Metastatic Liver Carcinoma in the Lung (tissue), 2 donors: ENCODE results near the gene EPB41.

DNA sequence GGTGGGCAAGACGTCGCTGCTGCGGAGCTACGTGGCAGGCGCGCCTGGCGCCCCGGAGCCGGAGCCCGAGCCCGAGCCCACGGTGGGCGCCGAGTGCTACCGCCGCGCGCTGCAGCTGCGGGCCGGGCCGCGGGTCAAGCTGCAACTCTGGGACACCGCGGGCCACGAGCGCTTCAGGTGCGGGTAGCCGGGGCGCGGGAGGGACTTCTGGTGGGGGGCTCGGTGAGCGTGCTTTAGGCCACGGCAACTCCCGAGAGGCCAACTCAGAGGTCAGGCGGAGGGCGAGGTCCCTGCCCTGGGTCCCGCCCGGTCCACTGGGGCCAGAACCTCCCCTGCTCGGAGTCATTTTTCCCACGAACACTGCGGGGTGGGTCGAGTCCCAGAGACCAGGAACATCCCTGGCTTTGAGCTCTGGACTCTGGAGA, 515 bp downstream of the RAB42 start:
- PRO-cap, 2 experiments, result no peak in any of the 2 experiments

DNA sequence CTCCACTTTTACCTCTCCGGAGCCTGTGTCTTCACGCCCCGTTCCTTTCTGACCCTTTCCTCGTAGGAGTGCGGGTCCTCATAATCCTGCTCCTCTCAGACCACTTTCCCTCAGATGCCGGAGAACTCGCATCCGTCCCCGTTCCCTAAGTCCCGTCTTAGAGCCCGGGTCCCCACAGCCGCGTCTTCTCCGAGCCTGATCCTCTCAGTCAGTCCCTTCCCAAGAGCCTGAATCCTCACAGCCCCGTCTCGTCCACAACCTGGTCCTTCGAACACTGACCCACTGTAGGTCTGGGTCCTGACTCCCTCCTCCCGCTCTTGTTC, 263 bp downstream of the TAF12 start:
- PRO-cap, 2 experiments, result no peak in any of the 2 experiments

GRCh38 chr1:28655900-28656269, 12.7 kb upstream of the GMEB1 start:
- PRO-cap, 2 experiments, result no peak in any of the 2 experiments

GRCh38 chr1:28914439-28915057, at the start of gene EPB41:
TSS of gene EPB41 (plus strand) at chr1:28914569.
- PRO-cap, 2 experiments, result peak in 2 of 2 experiments; most common plus-strand start chr1:28914569 (in 2)

GRCh38 chr1:28982377-28982757, 68.0 kb downstream of the EPB41 start:
- PRO-cap, 2 experiments, result peak in 2 of 2 experiments; most common minus-strand start chr1:28982644 (in 2)

DNA sequence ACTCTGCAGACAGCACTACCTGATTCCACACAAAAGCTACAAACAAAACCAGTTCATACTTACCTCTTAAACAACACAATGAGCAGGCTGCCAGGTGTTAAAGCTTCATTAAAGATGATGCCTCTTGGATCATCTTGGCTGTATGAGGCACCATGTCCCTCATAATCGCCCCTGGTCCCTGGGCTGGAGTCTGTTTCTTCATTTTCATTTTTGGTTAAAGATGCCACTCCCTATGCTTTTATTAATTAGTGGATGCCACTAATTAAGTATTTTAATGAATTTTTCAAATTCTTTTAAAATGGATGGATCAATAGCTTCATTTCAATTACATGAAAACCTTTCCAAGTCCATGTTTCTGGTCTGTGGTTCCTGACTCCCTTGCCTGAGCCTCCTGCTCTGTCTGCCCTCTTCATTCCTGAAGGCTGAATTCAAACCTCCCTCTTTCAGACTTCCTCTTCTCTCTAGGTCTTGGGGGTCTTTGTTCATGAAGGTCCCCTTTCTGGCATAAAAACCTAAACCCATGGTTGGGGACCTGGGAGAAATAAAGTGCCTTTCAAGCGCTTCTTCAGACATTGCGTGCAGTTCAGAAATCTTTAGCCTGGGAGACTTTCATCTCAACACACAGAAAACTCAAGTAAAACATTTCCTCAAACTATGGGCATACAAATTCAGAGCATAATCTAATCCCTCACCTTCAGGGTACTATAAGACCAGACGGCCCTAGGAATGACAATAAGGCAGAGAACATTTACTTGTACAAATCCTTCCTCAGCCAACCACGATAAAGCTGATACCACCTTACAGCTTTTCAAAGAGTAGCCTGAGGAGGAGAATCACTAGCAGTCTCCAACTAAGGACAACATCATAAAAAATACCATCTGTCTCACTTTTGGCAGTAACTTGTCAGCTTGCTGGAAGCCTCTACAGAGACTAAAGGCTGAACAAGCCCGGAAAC, 11.1 kb downstream of the SRSF4 start:
- PRO-cap, 2 experiments, result no peak in any of the 2 experiments

DNA sequence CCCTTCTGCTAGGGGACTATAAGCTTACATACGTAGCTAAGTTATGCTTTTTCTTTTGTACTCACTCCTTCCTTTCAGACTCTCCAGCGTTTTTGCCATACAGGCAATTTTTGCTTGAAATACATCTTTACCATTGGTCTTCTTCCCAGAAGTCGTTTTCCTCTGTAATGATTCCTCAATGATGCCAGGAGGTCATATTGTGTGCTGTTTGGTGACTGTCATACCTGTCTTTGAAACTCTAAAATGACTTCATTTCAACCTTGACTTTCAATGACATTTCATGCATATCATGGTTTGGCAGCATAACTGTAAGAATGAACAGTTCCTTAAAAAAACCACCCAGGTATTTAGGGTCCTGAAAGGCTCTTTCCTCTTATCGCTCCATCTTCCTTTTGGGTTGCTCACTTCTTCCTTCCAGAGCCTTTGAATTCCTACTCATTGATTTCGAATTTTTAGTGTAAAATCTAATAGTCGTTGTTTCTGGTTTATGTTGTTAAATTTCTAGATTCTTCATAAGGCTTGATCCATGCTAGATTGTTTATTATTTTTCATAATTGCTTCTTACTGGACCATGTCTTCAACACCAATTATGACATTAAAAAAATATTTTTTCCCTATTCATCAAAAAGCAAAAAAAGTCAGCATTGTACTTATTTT, 2.9 kb downstream of the SRSF4 start:
- PRO-cap, 2 experiments, result no peak in any of the 2 experiments

DNA sequence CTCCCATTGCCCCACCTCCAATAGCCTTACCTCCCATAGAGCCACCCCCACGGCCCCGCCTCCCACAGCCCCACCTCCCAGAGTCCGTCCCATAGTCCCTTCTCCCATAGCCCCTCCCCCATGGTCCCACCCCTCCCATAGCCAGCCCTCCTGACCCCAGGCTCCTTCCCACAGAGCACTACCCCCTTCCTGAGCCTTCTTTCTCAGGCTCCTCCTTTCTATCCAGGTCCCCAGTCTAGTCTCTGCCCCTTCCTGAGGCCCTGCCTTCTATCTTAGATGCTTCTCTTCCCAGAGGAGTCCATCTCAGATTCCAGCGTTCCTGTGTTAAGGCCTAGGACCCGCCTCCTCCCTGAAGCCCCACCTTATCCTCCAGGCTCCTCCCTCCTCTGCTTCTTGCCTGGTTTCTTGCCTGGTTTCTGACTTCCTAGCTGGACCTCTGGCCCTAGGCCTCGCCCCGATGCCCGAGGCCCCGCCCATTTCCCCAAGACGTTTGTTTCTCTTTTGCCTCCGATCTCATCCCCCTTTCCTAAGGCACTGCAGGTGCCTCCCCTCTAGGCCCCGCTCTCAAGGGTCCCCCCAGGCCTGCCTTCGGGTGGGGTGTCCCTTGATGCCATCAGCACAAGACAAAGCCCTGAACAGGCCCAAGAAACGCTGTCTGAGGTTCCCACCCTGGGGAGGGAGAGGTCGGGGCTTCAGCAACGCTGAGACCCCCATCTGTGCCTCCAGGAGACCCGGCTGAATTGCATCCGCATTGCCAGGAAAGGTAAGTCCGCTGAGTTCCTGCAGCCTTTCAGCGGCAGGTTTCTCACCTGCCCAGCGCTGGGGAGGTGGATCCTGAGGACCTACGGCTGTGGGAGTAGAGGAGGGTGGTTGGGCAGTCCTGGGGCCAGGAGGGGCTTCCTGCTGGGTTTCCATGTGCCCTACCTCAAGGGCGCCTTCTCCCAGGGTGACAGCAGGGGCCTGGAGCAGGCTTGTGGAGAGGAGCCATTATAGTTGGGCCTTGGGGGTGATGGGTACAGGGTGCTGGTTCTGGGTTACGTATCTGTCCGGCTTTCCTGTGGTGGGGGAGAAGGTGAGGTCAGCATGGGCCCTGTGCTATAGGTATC, 47.2 kb downstream of the PTPRU start:
- PRO-cap, 2 experiments, result no peak in any of the 2 experiments

DNA sequence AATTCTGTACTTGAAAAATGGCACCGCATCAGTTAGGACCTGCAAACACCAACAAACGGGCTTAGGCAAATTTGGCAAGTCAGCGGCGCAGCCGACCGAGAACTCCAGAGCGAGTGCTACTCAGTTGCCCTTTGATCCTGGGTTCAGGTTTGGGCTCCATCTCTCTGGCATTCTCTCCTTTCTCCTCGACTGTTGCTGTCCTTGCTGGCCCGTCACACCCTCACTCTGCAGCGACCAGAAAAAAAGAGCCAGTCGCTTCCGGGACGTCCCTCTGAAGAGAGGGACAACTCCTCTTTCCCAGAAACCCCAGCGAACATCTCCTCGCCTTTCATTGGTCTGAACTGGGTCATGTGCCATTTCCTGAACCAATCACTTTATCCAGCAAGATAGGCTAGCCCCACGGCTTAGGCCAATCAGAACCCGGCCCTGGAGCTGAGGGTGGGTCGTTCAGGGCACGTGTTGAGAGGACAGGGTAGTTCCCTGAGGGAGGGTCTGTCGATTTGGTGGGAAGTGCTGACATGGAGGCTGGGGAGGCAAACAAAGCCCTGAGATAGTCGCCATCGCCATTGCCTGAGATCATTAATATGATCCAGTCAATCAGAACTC, 113.6 kb downstream of the PTPRU start:
- PRO-cap, 2 experiments, result no peak in any of the 2 experiments

DNA sequence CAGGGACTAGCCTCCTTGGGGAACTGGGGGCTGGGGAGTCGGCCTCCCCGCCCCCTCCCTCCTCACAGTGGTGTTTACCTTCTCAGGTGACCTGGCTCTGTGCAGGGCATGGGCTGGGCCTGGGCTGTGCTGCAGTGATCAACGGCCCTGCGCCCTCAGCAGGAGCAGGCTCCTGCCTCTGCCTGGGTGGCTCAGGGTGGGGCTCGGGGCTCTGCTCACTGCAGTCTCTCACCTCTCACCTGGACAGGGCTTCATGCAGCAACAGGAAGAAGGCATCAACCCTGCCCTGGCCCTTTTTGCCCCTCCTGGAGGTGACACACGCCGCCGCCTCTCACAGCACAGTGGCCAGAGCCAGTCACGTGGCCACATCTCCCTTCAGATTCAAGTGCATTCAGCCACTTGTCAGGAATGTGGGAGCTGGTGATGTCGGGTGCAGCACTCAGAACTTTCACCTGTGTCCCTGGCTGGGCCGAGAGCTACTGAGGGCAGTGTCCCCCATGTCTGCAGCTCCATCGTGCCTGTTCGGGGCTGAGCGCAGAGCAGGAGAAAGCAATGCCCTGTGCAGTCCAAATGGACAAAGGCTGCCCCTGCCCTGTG, 313.8 kb downstream of the PTPRU start:
- PRO-cap, 2 experiments, result no peak in any of the 2 experiments

DNA sequence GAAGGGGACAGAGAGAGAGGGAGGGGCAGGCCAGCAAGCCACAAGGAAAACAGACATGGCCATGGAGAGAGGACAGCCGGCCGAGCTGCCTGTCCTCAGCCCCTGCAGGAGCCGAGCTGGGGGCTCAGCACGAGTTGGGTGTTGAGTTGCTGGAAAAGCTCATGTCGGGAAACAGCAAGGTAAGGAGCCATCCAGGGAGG, 548.7 kb downstream of the PTPRU start:
- PRO-cap, 2 experiments, result no peak in any of the 2 experiments

DNA sequence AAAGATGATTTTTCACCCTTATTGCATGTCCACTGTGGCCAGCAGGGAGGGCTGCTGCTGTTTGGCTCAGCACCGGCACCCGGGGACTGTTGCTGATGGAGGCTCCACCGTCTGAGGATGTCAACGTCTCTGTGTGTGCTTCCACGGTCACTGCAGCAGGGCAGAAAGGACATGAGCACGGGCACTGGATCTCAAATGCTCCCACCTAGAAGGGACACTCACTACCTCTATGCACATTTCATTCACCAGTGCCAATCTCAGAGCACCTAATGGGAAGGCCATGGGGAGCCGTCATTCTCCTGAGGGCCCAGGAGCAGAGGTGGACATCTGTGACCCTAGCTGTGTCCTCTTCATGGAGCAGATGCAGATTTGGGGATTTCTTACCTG, 599.6 kb downstream of the PTPRU start:
- PRO-cap, 2 experiments, result no peak in any of the 2 experiments

- PRO-cap, 2 experiments, result no peak in any of the 2 experiments
Measured at GRCh38 chr1:30527322-30528248, 195.8 kb downstream of the MATN1 start.

GRCh38 chr1:30686339-30687061, 36.9 kb downstream of the MATN1 start:
- PRO-cap, 2 experiments, result no peak in any of the 2 experiments

DNA sequence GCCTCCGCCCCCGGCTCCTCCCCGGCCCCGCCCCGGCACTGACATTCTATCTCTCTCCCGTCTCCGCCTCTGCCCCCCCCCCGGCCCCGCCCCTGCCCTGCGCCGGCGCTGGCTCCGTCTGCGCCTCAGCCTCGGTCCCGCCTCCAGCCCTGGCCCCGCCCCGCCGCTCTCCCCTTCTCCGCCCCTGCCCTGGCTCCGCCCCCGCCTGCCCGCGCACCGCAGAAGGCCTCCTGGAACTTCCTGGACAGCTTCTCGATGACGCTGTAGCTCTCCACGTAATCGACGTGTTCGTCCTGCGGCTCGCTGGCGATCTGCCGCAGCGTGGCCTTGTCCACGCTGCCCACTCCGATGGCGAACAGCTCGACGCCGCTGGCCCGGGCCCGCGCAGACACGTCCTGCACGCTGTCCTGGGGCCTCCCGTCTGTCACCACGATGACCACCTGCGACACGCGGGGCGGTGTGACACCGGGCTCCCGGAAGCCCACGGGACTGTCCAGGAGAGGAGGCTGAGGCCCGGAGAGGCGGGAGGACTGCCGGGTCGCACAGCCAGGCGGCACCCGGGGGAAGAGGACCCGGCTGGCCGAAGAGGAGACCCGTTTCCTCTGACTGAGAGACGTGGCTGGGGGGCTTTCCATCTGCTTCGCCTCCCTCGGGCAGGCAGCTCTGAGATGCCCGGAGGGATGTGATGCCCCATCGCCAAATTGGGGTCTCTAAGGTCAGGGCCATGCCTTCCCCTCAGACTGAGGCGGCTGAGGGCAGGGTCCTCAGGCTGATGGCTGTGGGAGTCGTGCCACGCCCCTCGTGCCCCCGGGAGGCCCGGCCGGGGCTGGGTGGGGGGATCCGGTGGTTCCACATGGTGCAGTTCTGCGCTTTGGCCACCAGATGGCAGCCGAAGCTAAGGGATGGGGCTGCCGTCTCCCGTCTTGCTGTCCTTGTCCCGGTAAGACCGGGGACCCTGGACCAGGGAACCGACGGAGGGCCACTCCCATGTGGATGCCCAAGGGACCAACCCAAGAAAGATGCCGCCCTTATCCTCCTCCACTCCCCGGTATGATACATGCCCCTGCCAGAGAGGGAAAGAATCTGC, 4.5 kb downstream of the MATN1 start:
- PRO-cap, 2 experiments, result peak in 2 of 2 experiments; most common plus-strand start position 291 of the sequence (in 1)

DNA sequence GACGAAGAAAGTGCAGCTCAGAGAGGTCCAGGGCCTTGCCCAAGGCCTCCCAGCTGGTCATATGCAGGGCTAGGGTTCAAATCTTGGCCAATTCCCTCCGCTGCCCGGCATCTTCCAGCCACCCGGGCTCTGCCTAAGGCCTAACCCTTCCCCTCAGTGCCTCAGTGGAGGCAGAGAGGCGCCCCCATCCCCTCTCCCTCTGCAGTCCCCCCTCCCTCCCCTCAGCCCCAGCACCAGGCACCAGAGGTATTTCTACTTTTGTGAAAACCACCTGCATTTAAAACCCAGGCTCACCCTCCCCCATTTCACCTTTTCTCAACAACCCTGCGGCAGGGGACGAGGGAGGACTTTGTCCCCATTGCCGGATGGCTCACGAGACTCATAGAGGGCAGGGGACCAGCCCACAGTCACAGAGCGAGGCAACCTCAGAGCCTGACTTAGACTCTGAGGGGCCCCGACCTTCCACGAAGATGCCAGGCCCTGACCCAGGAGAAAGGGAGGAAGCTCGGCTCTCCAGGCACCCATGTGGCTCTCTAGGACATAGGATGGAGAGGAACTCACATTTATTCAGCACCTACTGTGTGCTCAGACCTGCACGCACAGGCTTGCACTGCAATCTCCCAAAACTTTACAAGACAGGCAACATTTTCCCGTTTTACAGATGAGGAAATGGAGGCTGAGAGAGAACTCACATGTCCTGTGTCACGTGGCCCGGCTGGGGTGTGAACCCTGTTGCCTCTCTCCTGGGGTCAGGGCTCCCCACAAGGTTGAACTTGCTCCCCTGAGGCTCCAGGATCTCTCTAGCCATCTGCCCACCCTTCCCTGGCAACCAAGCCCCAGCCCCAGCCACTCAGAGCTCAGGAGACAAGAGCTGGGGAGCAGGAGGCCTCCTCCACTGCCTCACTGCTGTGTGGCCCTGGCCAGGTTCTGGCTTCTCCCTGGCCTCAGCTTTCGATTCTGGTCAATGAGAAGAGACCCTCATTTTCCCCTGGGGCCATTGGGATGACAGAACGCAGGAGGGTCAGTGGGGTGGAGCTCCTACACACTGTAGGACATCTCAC, 12.0 kb downstream of the LAPTM5 start:
- PRO-cap, 2 experiments, result peak in 1 of 2 experiments; most common plus-strand start position 410 of the sequence (in 1); most common minus-strand start position 223 of the sequence (in 1)

GRCh38 chr1:30758288-30758650, 695 bp upstream of the LAPTM5 start:
- PRO-cap, 2 experiments, result no peak in any of the 2 experiments

- PRO-cap, 2 experiments, result peak in 1 of 2 experiments; most common minus-strand start chr1:30780519 (in 1)
Measured at GRCh38 chr1:30780337-30780621, 22.7 kb upstream of the LAPTM5 start.

DNA sequence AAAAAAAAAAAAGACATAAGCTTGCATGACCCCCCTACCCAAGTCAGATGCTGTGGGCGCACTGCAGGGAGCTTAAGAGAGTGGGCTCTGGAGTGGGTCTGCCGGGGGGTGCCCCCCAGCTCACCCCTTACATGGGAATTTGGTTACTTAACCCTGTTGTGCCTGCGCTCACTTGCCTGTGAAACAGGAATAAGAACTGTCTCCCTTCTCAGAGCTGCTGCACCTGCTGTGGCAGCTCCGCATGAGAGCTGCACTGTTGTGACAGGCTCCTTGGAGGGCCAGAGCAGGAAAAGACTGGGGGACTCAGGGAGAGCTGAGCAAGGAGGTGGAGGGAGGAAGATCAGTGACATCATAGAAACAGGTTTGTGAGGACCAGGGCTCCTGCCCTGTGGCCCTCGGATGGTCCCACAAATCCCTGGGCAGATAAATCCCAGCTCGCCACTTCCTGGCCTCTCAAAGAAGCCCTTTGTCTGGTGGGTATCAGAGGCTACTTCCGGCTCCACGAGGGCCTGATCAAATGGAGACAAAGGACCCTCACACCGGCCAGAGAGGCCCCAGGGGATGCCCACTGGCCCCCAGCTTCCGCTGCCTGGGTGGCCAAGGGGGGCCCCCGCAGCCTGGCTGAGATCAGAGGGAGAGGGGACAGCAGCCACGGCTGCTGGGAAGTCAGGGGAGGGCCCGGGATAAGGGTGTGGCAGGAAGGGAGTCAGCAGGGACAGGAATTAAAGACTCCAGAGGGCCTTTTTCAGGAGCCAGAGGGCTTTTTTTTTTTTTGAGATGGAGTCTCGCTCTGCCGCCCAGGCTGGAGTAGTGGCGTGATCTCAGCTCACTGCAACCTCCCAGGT, 28.9 kb upstream of the LAPTM5 start:
- PRO-cap, 2 experiments, result no peak in any of the 2 experiments

DNA sequence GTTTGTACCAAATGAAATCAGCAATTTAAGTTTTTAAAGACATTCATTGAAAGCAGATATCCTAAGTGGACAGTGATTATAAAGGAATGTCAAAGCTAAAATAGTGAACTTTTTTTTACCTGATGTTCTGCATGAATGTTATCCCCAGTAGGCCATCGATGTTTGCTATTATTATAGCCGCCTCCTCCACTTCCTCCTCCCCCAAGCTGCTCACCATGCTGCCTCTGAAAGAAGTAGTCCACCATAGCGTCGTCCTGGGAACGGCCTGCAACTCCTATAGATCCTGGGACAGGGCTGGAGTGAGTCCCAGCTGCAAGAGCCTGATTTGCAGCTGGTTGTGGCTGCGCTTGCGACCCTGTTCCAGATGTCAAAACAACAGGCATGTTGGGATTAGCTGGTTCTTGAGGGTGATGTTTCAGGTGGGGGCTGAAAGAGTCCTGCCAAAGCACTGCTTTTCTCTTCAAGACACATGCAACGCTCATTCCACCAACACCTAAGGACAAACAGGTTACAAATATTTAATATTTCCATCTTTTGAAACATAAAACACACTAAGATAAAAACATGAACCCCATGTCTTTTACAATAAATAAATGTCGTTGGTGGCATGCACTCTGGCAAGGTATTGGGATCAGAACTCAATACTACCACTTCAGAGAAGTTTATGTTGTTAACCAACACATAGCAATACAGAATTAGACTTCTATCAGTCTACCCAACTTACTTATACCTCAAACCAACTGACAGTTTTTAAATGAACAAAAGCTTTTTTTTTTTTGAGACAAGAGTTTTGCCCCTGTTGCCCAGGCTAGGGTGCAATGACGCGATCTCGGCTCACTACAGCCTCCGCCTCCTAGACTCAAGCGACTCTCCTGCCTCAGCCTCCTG, 6.2 kb downstream of the PUM1 start:
- PRO-cap, 2 experiments, result no peak in any of the 2 experiments